ENCODE measurements around a stretch of chr19.

- PRO-cap = no peak
- RAMPAGE, long total RNA, 5 experiments = no peak in any of the 5 experiments
- RRBS = no CpG with 5 or more reads among the region's 23 CpGs
Observed at GRCh38 chr19:14515835-14516672, 2.1 kb downstream of the DNAJB1 start.

- PRO-cap = no peak
- RAMPAGE, long total RNA, 5 experiments = no peak in any of the 5 experiments
- RRBS = no CpG with 5 or more reads among the region's 14 CpGs
Observed at GRCh38 chr19:14542391-14543442, 13.3 kb downstream of the TECR start.

GRCh38 chr19:14563791-14564711, 7.8 kb downstream of the NDUFB7 start:
- PRO-cap = no peak
- RAMPAGE, long total RNA, 5 experiments = start-site peak on the plus strand in 1 of 5 experiments, at chr19:14563689-14564285 at its widest, 21 reads per replicate
- RRBS = 87% methylated on average over 3 of the region's 41 CpGs

- PRO-cap = no peak
- RAMPAGE, long total RNA, 5 experiments = no peak in any of the 5 experiments
- RRBS = no CpG with 5 or more reads among the region's 5 CpGs
Observed at GRCh38 chr19:15118058-15118610, 7.5 kb downstream of the ILVBL start.

DNA sequence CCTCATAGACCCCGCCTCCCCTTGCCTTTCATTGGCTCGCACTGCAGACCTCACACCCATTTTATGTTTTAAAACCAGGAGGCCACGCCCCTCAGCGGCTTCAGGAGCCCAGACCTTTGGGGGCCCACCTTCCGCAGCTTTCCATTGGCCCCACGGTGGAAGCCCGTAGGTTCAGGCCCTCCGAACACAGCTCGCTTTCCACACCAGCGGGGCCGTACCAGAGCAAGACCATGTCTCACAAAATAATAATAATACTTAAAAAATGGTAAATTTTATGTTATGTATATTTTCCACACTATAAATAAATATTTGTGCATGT, 222 bp upstream of the ILVBL start:
- PRO-cap = bidirectional peak, plus-strand start at position 144 of the sequence, minus-strand start outside the sequence
- RAMPAGE, long total RNA, 5 experiments = no peak in any of the 5 experiments
- RRBS = no CpG with 5 or more reads among the region's 11 CpGs

DNA sequence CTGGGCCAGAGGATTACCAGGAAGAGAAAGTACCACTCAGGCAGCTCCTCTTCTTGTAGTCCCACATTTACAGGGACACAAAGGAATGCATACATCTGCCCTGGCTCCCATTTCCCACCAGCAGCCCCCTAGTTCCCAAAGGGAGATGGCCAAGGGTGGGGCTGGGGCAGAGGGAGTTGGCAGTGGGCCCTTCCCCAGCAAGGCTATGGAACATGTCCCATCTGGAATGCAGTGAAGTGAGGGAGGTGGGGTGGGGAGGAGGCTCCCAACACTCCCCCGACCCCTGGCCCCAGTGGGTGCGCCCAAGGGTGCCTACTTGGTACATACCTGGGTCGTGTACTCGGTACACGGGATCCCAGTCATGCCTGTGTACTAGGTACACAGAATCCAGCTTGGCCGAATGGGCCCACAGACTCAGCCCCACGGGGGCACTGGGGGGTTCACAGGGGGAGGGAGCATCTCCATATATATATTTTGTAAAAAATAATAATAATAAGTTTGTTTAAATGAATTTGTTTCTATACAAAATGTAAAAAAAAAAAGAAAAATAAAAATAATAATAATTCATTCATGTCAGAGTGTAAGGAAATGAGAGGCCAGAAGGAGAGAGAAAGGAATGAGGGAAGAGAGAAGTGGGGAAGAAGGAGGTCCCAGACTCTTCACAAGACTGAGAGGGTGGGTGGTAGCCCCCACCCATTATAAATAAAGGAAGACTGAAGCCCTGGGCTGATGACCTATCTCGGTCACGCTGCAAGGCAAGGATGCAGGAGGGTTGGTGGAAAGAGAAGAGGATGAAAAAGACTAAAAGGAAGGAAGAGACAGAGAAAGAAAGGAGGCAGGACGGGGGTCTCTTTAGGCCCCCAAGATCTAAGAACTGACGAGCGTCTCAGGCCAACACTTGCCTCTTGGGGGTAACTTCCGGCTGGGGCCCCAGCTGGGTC, 34.5 kb upstream of the ILVBL start:
- PRO-cap = no peak
- RAMPAGE, long total RNA, 5 experiments = start-site peak on the minus strand in 3 of 5 experiments, centred at positions 397 to 741 of the sequence, 6 to 33 reads per replicate
- RRBS = no CpG with 5 or more reads among the region's 13 CpGs

GRCh38 chr19:15195214-15196569, 5.1 kb downstream of the NOTCH3 start:
- PRO-cap = no peak
- RAMPAGE, long total RNA, 5 experiments = no peak in any of the 5 experiments
- RRBS = 7% methylated on average over 24 of the region's 95 CpGs

- PRO-cap = no peak
- RAMPAGE, long total RNA, 5 experiments = no peak in any of the 5 experiments
- RRBS = no CpG with 5 or more reads among the region's 16 CpGs
Observed at GRCh38 chr19:15243219-15243776, 11.1 kb upstream of the EPHX3 start.

GRCh38 chr19:15265209-15265780, 33.0 kb upstream of the EPHX3 start:
- PRO-cap = no peak
- RAMPAGE, long total RNA, 5 experiments = start-site peak on the minus strand in 3 of 5 experiments, at chr19:15265357-15265569 at its widest, 10 to 17 reads per replicate
- RRBS = no CpG with 5 or more reads among the region's 25 CpGs

DNA sequence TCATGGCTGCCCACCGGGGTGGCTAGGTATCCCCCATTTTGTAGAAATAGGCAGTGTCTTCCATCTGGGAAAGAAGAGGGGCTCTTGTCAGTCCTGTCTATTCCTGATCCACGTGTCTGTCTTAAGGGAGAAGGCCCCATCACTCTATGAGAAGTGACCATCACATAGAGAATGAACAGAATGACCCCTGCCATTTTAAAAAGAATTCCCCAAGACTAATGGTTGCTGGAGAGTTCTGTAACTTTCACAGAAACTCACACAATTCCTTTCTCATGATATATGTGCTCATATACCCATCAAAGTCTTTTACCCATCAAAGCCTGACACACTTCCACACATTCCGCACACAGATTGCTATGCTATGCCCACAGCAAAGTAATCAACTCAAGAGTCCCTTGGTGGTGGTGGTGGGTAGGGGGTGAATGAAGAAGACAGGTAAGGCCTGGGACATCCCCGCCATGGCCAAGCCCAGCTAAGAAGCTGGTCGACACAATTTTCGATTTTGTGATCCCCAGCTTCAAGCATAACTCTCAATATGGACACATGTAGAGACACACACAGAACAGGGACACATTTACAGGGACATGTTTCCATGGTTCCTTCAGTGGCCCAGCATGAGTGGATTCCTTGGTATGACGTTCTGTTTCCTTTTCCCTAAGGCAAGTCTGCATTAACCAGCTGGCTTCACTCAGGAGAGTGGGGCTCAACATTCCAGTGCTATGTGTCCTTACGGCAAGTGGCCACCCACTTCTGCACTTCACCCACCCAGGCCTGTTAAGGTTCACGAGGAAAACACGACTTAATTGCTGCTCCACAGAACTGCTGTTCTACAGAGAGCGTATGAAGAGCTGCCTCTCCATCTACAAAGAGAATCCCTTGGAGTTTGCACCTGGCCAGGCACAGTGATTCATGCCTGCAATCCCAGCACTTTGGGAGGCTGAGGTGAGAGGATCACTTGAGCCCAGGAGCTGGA, 33.0 kb downstream of the BRD4 start:
- PRO-cap = no peak
- RAMPAGE, long total RNA, 5 experiments = start-site peak on the minus strand in 2 of 5 experiments, centred at positions 475 to 665 of the sequence, 7 to 27 reads per replicate
- RRBS = 71% methylated on average over 1 of the region's 11 CpGs

DNA sequence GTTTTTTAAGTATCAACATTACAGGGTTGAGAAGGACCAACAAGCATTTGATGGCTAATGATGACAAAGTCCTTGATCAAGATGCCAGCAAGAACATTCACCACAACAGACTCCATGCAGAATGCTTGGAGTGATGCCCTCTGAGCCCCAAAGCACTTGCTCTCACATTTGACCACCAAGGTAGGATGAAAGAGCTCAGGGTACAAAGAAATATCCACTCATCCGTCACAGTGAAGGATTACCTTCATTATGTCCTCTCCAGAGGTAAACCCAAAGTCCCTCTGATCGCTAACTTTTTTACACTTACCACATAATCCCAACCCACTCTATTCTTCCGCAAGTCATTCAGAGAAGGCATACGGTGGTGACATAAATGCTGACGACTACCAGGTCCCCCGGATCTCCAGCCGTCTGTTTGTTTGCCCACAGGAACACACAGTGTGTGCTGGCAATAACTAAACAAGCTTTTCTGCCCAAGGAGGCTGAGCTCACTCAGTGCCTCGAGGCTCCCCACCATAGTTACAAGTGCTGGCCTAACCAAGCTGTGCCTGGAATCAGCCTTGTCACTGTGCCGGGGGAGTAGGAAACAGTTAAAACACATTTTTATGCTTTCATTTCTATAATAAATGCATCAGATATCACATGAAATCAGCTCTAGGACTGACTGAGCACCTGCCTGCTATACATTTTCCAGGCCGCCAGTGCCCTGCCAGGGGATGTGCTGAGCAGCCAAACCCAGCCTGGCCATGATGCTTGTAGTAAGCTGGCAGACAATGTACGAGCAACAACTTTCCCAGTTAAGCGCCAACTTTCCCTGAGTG, 28.3 kb downstream of the BRD4 start:
- PRO-cap = no peak
- RAMPAGE, long total RNA, 5 experiments = no peak in any of the 5 experiments
- RRBS = no CpG with 5 or more reads among the region's 12 CpGs

DNA sequence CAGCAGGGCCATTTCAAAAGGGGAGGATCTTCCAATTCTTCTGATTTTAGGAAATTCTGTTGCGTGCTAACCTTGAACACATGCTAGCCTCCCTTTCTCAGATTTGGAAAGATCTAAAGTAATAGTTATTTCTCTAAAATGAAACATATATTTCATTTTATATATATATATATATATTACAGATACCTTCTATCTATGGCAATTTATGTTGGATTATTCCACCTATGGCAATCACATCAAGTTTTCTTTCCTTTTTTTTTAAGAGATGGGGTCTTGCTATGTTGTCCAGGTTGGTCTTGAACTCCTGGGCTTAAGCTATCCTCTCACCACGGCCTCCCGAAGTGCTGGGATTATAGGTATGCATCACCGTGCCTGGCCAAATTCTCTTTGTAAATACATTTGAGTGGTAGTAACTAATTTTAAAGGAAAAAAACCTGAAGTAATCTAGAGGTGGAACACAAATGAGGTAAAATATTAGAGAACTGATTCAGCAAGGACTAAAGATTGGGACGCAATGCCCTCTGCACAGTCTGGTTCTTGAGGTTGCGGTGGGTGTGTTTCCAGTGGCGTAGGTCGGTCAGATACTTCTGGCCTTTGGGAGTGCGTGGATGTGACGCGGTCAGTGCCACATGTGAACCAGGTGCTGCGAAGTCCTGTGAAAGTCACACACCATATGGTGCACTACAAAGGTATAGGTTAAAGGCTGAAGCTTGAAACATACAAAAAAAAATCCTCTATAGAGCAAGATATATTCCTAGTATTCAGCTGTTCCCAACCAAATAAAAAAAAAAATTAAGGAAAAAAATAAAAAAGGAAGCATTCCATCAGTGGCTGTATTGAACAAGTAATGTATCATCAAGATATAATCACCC, 21.7 kb upstream of the BRD4 start:
- PRO-cap = unidirectional peak, minus-strand start at position 572 of the sequence
- RAMPAGE, long total RNA, 5 experiments = no peak in any of the 5 experiments
- RRBS = no CpG with 5 or more reads among the region's 12 CpGs

- PRO-cap = no peak
- RAMPAGE, long total RNA, 5 experiments = no peak in any of the 5 experiments
- RRBS = no CpG with 5 or more reads among the region's 16 CpGs
Observed at GRCh38 chr19:15364991-15365874, 14.4 kb downstream of the AKAP8 start.

- PRO-cap = unidirectional peak, minus-strand start at chr19:15368270
- RAMPAGE, long total RNA, 5 experiments = start-site peak on the minus strand in 2 of 5 experiments, at chr19:15368283-15368496 at its widest, 9 reads per replicate
- RRBS = no CpG with 5 or more reads among the region's 19 CpGs
Observed at GRCh38 chr19:15368176-15368513, 11.4 kb downstream of the AKAP8 start.

DNA sequence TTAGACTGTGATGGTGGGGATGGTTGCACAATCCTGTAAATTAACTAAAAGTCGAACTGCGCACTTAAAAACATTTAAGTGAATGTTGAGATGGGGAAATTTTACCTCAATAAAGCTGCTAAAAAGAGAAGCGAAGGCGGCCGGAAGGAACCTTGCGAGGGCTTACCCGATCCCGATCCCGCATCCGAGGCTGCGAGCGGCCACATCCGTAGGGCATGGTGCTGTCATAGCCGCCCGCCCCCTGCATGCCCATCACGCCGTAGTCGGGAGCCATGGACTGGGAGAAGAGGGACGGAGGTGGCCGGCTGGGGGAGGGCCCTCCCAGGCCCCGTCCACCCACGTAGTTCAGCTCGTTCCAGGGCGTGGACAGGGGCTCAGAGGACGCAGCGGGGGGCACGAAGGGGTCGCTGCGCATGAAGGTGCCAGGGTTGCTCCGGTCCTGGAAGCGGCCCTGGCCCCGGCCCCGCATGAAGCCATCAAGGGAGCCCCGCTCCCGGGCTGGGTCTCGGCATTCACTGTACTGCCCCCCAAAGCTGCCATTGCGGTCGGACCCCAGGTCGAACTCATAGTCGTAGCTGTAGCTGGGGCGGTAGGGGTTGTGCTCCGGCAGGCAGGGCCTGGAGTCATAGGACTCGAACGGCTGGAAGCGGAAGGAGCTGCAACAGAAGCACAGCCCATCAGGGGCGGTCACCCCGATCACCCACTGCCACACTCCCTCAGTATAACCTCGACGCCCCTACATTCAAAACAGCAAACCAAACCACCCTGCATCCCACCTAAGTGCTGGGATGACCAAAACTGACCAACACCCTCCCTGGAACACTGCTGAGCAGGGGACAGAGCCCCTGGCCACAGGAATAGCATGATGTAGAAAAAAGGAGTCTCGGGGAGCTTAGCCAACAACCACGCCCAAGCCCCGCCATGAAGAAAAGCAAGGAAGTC, 6.6 kb downstream of the AKAP8 start:
- PRO-cap = no peak
- RAMPAGE, long total RNA, 5 experiments = start-site peak on the minus strand in 4 of 5 experiments, centred at positions 207 to 523 of the sequence, 18 to 95 reads per replicate
- RRBS = 96% methylated on average over 7 of the region's 52 CpGs

GRCh38 chr19:15373627-15374448, 5.7 kb downstream of the AKAP8 start:
- PRO-cap = no peak
- RAMPAGE, long total RNA, 5 experiments = start-site peak on the minus strand in 2 of 5 experiments, at chr19:15373848-15374496 at its widest, 7 to 10 reads per replicate
- RRBS = no CpG with 5 or more reads among the region's 37 CpGs

DNA sequence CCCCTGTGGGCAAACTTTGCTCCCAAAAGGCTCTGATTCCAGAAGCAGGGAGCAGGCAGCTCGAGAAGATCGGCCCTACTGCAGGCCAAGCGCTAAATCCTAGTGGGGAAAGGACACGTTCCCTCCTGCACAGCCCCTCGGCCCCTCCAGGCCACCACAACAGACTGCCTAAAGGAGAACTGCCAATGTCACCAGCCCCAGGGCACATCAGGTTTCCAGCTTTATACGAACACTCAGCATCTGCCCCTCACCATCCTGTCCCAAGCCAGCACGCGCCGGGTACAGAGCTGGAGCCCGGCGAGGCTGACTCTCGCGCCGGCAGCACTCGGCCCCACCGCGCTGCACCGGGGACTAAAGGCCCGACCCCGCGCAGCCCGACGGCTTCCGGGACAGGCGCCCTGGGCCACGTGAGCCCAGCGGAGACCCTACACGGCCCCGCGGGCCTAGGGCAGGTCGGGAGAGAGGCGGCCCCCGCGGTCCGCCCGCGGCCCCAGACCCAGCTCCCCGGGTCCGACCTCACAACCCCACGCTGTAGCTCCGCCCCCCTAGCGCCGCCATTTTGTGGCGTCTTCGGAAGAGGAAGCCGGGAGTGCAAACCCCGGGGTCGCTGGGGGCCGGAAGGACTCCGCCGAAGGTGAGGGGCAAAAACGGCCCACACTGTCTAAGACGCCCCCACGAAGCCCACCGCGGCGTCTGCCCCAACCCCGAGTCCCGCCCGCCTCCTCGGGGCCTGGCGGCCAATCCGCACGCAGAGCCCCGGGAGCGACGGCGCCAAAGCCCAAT, 621 bp downstream of the AKAP8 start:
- PRO-cap = bidirectional peak, plus-strand start at position 607 of the sequence, minus-strand start at position 515 of the sequence; bidirectional peak, plus-strand start outside the sequence, minus-strand start at position 725 of the sequence
- RAMPAGE, long total RNA, 5 experiments = start-site peak on the minus strand in 2 of 5 experiments, centred at positions 82 to 202 of the sequence, 5 reads per replicate
- RRBS = under 1% methylated on average over 31 of the region's 68 CpGs

GRCh38 chr19:15421130-15421734, 2.4 kb upstream of the AKAP8L start:
- PRO-cap = no peak
- RAMPAGE, long total RNA, 5 experiments = no peak in any of the 5 experiments
- RRBS = no CpG with 5 or more reads among the region's 12 CpGs

DNA sequence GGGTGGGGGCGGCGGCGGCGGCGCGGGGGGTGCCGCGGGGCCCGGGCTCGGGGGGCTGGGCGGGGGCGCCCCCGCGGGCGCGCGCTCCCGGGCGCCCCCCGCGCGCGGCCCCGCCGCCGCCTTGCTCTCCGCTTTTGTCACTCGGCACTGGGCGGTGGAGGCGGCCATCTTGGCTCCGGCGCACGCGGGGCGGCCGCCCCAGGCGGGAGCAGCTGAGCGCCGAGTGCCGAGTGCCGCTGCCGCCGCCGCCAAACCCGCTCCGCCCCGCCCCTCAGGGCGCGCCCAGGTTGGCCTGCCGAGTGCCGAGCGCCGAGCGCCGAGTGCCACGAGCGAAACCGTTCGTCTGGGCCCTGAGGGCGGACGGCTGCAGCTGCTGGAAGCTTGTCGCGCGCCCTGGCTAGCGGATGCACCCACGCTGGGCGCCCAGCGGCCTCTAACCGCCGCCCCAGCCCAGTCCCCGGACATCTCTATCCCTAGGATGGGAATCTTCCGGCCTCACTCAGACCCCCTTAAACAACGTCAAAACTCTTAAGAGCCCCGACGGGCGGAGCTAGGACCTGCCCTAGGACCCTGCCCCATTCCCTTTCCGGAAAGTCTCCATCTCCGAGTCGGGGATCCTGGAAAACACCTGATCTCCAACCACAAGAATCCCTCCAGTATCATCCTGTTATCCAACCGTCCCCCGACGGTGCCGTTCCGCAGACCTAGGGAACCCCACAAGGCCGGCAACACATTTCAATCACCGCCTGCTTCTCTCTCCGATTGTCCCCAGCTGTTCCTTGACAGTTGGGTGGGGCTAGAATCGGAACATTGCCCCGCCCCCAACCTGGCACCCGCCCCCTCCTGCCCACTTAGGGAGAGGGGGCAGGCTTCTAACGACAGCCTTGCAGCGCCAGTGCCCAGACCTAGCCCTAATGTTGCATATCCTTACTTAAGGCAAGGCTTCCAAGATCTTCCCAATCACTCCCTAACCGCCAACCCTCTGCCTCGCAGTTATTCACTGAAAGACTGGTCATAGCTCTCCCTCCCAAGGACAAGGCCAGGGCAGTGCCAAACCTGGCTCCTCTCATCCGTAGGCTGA, 14.1 kb upstream of the AKAP8L start:
- PRO-cap = bidirectional peak, plus-strand start at position 309 of the sequence, minus-strand start at position 149 of the sequence; bidirectional peak, plus-strand start at position 854 of the sequence, minus-strand start at position 770 of the sequence
- RAMPAGE, long total RNA, 5 experiments = start-site peak on the minus strand in 2 of 5 experiments, centred at positions 745 to 782 of the sequence, 28 to 46 reads per replicate
- RRBS = 1% methylated on average over 27 of the region's 95 CpGs

DNA sequence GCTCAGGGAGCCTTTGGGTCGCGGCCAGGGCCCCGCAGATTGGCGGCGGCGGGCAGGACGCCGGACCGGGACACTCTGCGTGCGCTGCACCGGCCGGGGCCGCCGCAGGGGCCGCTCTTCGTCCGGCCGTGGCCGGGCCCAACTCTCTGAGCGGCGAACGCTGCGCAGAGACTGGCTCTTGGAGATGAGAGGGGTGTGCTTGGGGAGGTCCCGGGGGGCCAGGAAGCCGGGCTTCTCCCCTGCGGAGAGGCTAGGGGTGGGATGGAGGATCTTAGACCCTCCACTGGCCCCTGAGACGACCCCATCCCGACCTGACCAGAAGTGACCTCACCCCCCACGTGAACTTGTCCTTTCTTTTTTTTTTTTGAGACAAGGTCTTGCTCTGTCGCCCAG, 3.5 kb upstream of the WIZ start:
- PRO-cap = no peak
- RAMPAGE, long total RNA, 5 experiments = start-site peak on the minus strand in 1 of 5 experiments, centred at position 57 of the sequence, 5 reads per replicate
- RRBS = 11% methylated on average over 6 of the region's 31 CpGs

Measured in stomach (tissue), 7 donors.